Endometrial microvascular endothelial cells (primary cell): ENCODE measurements around the gene IQSEC3.

DNA sequence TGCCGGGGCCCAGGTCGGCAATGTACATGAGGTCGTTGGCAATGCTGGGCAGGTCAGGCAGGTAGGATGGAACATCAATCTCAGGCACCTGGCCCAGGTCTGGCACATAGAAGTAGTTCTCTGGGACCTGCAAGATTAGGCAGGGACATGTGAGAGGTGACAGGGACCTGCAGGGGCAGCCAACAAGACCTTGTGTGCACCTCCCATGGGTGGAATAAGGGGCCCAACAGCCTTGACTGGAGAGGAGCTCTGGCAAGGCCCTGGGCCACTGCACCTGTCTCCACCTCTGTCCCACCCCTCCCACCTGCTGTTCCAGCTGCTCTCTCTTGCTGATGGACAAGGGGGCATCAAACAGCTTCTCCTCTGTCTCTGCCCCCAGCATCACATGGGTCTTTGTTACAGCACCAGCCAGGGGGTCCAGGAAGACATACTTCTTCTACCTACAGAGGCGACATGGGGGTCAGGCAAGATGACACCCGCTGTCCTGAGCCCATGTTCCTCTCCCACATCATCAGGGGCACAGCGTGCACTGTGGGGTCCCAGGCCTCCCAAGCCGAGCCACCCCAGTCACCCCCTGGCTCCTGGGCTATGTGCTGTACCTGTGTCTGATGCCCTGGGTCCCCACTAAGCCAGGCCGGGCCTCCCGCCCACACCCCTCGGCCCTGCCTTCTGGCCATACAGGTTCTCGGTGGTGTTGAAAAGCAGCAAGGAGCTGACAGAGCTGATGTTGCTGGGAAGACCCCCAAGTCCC, 49.3 kb upstream of the IQSEC3 start:
- RAMPAGE, long total RNA: no peak

- RAMPAGE, long total RNA: no peak
Measured at GRCh38 chr12:66358-67252, at the start of gene IQSEC3. Gene IQSEC3, plus strand, starts transcription at chr12:66767.

DNA sequence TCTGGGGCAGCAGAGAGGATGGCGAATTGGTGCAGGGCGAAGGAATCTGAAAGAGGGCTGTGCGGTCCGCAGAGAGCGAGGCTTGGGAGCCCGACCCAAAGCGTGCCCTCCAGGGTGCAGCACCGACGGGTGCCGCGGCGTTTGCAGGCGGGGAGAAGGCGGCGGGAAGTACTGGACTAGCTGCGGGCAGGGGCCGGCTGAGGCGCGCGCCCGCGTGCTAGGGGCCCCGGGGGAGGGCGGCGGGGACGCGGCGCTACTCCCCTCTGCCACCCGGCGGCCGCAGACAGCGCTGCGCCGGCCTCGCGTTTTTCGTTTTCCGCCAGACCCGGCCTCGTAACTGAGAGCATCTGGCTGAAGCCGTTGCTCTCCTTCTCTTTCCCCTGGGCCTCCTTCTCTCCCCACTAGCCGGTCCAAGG, 24.9 kb downstream of the SLC6A12 start:
- RAMPAGE, long total RNA: no peak

DNA sequence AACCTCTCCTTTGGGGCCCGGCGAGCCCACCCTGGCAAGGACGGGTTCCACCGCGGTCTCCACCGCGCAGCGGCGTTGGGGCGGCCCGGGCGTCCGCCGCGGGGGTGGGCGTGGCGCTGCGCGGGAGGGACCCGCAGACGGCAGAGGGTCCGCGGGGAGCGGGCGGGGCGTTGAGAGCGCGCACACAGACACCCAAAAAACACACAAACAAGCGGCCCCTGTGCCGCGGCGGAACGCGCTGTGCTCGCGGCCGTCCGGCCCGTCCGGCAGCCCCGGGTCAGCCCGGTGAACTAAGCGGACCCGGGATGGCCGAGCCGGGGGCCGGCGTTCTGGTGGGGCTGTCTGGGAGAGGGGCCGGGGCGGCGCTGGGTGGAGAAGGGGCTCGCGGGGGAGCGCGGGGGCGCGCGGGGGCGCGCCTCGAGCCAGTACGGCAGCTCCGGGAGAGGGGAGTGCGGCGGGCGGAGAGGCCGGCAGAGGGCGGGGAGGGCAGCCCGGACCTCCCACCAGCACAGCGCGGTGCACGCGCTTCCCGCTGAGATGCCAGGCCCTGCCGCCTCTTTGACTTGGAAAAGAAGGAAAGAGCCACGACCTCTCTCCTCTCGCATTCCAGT, 10.4 kb downstream of the SLC6A12 start:
- RAMPAGE, long total RNA: no peak

GRCh38 chr12:210850-211490, 3.0 kb downstream of the SLC6A12 start:
- RAMPAGE, long total RNA: no peak

DNA sequence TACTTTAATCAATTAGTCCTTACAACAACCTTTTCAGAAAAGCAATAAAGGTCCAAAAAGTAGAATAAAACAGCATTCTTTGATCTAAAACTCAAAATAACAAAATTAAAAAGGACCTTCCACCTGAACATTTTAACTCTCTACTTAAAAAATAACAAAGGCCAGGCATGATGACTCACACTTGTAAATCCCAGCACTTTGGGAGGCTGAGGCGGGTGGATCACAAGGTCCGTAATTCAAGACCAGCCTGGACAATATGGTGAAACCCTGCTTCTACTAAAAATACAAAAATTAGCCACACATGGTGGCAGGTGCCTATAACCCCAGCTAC, 30.6 kb downstream of the KDM5A start:
- RAMPAGE, long total RNA: no peak

GRCh38 chr12:387564-388006, 1.5 kb downstream of the KDM5A start:
- RAMPAGE, long total RNA: no peak

DNA sequence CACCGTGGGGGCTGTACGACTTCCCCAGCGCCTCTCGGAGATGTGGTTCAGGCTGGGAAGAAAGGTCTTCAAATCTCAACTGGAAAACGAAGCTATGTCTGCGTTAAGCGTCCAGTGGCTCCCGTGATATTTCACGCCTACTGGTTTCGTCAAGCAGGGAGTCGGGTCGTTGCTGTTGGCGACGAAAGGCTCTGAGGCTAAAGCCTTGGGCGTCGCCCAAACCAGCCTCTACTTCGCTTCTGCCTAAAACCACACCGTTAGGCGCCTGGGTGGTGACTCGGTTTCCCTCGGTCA, 342 bp upstream of the B4GALNT3 start:
- RAMPAGE, long total RNA: no peak

DNA sequence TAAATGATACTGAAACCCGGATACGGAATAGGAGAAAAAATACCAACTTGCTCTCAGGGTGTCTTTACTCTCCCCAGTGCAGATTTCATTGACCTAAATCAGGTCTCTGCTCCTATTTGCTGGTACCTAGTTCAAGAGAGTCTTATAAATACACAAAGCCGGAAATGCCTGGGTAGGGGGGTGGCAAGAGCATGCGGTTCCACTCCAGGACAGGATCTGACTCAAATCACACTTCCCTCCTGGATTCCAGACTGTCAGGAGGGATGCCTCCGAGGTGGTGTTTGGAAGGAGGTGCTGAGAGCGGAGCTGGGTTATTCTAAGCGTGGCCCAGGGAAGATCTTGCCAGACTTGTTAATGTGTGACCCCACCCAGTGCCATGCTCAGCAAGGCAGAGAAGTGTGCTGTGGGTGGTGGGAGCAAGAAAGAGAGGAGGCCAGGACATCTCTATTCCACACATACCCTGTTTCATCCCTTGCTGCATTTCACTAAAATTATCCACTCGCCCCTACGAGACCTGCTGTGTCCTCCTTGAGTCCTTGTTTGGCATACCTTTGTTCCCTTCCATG, 49.8 kb downstream of the B4GALNT3 start:
- RAMPAGE, long total RNA: no peak

- RAMPAGE, long total RNA: no peak
Measured at GRCh38 chr12:516157-517299, 56.8 kb downstream of the B4GALNT3 start.

DNA sequence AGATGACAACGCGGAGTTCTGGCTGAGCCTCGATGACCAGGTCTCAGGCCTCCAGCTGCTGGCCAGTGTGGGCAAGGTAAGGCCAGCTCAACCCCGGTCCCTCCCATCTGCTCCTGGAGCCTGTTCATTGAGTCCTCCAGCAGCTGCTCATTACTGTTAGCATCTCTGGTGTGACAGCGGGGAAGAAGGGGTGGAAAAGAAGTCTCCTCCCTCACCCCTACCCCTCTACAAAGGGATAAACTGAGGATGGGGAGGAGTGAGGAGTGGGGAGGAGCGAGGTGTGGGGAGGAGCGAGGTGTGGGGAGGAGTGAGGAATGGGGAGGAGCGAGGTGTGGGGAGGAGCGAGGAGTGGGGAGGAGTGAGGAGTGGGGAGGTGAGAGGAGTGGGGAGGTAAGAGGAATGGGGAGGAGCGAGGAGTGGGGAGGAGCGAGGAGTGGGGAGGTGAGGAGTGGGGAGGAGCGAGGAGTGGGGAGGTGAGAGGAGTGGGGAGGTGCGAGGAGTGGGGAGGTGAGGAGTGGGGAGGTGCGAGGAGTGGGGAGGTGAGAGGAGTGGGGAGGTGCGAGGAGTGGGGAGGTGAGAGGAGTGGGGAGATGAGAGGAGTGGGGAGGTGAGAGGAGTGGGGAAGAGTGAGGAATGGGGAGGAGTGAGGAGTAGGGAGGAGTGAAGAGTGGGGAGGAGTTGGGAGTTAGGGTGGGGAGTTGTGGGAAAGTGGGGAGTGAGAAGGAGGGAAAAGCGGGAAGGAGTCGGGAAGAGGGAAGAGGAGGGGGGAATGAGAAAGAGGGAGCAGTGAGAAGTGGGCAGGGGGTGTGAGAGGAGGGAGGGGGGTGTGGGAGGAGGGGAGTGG, 85.9 kb downstream of the B4GALNT3 start:
- RAMPAGE, long total RNA: no peak

DNA sequence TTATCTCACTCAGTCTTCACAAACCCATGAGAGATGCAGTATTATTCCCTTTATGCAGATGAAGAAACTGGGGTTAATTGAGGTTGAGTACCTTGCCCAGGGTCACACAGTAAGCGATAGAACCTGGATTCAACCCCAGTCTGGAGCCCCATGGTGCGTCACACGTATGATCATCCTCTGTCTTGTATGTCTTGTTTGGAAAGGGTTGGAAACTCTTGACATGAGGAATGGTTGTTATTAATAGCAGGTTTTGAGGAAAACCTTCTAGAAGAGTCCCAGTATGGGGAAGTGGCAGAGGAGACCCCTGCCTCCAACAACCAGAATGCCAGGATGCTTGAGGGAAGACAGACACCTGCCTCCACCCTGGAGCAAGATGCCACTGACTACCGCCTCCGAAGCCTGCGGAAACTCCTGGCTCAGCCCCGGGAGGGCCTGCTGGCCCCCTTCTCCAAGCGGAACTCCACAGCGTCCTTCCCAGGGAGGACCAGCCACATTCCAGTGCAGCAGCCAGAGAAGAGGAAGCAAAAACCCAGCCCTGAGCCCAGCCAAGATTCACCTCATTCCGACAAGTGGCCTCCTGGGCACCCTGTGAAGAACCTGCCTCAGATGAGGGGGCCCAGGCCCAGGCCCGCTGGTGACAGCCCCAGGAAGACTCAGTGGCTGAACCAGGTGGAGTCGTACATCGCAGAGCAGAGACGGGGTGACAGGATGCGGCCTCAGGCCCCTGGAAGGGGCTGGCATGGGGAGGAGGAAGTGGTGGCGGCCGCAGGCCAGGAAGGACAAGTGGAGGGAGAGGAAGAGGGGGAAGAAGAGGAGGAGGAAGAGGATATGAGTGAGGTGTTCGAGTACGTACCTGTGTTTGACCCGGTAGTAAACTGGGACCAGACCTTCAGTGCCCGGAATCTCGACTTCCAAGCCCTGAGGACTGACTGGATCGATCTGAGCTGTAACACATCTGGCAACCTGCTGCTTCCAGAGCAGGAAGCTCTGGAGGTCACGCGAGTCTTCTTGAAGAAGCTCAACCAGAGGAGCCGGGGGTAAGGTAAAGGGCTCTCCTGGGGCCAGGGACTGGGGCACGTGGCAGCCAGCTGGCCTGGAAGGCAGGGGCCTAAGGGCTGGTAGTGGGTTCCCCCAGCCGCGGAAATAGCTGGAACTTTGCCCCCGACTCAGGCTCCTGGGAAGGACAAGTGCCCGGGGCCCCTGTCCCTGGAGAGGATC, 93.6 kb downstream of the B4GALNT3 start:
- RAMPAGE, long total RNA: no peak

DNA sequence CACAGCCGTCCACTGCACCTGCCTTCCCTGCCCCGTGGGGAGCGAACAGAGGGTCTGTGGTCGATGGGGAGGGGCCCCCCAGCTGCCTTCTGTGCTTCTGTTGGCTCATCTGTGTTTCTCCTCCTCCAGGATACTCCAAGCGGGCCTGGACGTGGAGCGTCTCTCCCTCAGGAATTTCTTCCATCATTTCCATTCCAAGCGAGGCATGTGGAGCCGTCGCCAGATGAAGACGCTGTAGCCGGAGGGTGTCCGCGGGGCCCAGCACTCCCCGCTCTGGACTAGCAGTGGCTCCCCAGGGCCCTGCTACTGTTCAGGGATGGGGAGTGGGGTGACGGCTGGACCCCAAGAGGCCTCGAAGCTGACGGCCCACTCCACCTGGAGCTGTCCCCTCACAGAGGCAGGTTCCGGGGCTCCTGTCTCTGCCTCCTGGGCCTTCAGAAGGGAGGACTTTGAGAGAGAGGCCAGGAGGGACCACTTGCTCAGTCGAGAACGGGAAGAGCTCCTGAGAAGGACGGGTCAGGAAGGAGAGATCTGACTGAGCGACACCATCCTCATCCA, 101.6 kb downstream of the B4GALNT3 start:
- RAMPAGE, long total RNA: no peak

- RAMPAGE, long total RNA: no peak
Measured at GRCh38 chr12:571447-572474, 91.5 kb downstream of the NINJ2 start.

DNA sequence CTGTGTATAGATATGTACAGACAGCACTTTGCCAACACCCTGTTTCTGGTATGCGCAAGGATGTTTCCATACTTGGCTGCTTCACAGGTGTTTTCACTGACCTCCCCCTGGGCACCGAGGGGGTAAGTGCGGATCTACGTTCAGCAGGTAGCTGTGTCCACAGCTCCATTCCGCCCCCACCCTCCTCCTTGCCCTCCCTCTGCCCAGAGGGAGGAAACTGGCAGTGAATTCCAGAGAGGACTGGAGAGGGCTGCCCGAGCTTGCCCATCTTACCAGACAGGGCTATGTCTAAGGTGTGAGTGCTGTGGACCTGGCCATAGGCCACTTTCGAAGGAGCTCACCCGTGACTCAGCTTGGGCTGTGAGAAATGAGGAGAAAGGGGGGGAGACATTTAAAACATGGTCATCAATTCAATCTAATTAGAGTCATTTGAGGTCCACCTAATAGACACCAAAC, 65.1 kb downstream of the NINJ2 start:
- RAMPAGE, long total RNA: no peak

- RAMPAGE, long total RNA: no peak
Measured at GRCh38 chr12:631354-631589, 32.0 kb downstream of the NINJ2 start.

DNA sequence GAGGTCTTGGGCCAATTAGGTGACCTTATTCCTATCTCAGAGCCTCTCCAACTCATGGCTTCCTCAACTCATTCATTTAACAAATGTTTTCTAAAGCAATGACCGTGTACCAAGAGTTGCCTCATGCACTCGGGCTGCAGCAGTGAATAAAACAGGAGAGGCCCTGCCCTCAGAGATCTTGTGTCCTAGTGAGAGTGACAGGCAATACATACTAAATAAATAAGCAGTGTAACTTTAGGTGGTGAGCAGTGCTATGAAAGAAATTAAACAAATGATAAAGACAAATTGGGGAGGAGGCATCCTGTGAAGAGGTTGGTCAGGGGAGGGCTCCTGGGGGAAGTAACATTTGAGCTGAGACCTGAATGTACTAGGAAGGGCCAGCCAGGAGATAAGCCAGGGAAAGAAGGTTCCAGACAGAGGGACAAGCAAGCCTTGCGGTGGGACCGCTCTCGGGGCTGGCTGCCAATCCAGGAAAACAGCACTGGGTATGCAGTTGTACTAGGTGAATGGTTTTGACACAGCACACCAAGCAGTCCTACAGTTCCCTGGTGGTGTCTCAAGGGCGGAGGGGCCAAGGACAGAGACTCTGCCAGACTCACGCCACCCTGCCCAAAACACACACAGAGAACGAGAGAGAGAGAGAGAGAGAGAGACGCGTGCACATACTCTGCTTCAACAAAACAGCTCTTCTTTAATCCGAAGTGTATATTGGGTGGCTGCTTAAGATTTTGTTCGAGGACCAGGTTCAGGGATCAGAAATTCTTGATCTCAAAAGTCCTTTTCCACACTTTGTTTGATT, 1.3 kb downstream of the NINJ2 start:
- RAMPAGE, long total RNA: no peak

- RAMPAGE, long total RNA: no peak
Measured at GRCh38 chr12:829950-830418, 77.6 kb downstream of the WNK1 start.

GRCh38 chr12:1122781-1123215, 131.8 kb downstream of the ERC1 start:
- RAMPAGE, long total RNA: no peak

- RAMPAGE, long total RNA: no peak
Measured at GRCh38 chr12:1141577-1141851, 150.5 kb downstream of the ERC1 start.